Measurements from ENCODE around the genes RNF8, CMTR1, BTBD9 and SAYSD1.

- RAMPAGE, long total RNA: no peak
- RRBS: no CpG with 5 or more reads among the region's 5 CpGs
Observed at GRCh38 chr6:37210819-37211287, 40.9 kb downstream of the PIM1 start.

DNA sequence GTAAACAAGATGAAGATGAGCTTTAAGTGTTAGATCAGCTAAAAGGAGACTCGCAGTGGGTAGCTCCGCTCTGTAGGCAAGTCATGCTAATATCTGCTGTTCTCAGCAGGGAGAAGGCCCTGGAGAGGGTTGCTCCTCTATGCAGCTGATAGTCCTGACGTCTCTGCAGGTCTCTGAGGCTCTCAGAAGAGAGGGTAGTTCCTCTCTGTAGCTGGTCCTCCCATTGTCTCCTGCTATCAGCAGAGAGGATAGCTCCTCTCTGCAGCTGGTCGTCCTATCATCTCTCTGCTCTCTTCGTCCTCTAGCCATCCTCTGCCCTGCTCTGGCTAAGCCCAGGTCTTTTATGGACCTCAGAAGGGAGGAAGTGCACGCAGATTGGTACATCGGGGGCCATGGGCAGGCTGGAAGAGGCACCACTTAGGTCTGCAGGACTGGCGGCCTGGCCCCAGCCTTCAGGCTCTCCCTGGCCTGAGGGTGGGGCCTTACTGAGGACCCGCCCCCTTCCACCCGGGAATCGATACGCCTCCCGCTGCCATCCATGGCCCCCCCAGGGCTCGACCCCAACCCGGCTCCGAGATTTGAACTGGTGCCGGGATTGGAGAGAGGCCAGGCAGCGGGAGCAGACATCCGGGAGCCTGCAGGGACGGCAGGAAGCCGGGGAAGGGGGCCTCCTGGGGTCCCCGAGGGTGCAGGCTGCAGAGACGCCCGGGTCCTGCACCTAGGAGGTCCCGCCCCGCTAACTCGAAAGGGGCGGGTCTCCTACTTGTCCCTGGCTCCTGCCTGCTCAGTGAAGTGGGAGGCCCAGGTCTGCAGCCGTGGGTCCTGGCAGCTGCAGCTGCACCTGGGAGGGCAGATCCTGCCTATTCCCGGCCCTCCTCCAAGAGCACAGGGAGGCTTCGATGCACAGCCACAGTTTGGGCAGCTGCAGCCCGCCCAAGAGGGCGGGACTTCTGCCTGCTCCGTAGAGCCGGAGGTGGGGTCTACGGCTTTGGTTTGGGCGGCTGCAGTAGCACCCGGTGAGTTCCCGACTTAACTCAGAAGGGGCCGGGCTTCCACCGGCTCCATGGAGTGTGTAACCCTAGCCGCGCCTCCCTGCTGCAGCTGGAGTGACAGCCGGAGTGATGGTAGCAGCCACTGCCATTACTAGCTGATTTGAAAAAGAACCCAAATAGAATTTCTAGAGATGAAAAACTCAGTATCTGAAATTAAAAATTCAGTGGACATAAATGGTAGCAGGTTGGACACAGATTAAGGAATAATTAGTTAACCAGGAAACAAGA is 35.4 kb upstream of the TBC1D22B start:
- RAMPAGE, long total RNA: no peak
- RRBS: 2% methylated on average over 17 of the region's 44 CpGs

- RAMPAGE, long total RNA: no peak
- RRBS: no CpG with 5 or more reads among the region's 4 CpGs
Observed at GRCh38 chr6:37239950-37240767, 17.4 kb upstream of the TBC1D22B start.

DNA sequence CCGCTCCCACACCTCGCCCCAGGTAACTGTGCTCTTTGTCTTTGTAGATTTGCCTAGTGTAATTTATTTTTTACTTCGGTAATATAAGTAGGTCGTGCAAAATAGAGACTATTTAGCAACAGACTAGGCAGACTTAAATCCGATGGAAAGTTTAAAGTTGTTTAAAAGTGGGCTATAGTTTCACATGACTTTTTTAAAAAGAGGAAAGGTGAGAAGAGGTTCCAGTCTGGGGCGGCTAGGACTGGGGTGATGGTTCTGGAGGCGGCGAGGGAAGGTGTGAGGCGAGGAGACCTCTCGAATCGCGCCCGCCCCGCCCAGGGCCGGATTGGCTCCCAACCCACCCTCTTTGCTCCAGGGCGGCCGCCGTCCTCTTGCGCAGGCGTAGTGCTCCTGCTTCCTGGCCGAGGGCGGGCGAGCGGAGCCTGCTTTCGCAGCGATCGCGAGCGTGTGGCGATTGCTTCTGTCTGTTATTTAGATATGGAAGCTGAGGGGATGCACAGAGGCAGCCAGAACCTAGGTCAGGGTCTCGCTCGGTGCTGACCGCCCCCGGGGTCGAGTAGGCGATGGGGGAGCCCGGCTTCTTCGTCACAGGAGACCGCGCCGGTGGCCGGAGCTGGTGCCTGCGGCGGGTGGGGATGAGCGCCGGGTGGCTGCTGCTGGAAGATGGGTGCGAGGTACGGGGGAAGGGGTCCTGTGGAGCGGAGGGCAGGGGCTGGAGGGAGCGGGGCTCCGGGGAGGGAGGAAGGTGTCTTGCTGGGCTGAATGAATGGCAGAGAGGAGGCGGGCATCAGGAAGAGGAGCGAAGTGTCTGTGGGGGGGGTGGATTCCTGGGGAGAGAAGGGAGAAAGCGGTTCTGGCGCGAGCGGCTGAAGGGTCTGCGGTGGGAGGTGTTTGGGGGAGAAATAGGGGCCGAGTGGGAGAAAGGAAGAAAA is at the start of gene RNF8:
TSS of gene RNF8 (plus strand) at position 382 of the 932 bp plus-strand sequence.
- RAMPAGE, long total RNA: start-site peak on the plus strand centred at position 431 of the sequence, 69 bp wide, 210 and 200 reads in 2 replicates
- RRBS: under 1% methylated on average over 9 of the region's 59 CpGs

DNA sequence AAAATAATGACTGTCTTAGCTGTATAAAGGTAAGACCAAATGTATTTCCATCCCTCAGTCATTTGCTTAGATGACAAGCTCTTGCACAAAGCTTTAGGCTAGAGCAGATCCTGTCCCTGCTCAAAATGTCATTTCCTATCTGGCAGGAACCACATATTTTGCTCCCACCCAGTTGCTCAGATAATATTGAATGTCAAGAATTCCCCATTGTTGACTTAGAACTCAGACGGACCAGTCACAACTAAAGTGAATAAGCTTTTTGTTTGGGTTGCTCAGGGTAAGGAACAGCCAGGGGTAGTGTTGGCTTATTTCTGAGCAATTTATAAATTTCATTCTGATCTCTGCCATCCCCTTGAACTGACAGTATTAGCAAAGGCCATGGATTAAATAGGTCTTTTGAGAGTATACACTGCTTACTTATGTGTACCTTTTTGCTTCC is 16.1 kb downstream of the RNF8 start:
- RAMPAGE, long total RNA: no peak
- RRBS: no CpG with 5 or more reads among the region's 1 CpG

DNA sequence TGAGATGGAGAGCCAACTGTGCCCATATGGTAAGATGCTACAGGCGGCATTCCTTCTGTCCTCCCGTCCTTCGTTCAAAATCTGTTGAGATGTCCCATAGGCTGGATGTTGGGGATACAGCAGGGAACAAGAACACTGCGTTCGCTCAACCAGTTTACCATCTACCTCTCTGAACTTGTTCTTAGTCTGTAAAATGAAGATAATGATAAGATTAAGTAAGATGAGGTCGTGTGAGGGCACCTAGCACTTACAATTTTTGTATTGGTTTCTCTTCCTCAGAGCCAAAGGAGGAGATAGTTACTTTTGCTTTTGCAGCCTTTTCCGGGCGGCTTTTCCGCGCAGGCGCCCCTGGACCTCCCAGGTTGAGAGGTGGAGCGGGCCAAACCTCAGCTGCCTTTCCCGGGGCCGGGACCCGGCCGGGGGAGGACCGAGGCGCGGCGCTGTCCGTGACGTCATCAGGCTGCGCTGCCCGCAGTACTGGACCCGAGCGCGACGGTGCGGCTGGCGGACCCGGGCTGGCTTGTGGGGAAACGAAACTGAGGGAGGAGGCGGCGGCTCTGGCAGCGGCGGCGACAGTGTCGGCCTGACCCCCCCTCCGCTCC is at the start of gene CMTR1:
TSS of gene CMTR1 (plus strand) at position 472 of the 602 bp plus-strand sequence.
- RAMPAGE, long total RNA: no peak
- RRBS: under 1% methylated on average over 25 of the region's 39 CpGs

DNA sequence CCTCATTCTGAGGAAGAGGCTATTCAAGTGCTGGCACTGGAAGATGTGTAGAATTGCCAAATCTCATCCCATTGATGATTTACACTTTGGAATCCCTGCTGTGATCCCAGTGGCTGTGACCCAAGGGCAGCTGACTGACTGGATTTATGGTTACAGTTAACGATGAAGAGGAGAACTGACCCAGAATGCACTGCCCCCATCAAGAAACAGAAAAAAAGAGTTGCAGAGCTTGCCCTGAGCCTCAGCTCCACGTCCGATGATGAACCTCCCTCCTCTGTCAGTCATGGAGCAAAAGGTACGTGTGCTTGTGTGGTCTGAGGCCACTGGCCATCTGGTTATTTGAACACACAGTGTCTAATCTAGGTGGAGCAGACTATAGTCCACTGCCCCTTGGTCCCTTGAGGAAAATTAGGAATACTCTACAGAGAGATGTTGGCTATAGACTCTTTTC is 2.5 kb downstream of the CMTR1 start:
- RAMPAGE, long total RNA: no peak
- RRBS: no CpG with 5 or more reads among the region's 4 CpGs

DNA sequence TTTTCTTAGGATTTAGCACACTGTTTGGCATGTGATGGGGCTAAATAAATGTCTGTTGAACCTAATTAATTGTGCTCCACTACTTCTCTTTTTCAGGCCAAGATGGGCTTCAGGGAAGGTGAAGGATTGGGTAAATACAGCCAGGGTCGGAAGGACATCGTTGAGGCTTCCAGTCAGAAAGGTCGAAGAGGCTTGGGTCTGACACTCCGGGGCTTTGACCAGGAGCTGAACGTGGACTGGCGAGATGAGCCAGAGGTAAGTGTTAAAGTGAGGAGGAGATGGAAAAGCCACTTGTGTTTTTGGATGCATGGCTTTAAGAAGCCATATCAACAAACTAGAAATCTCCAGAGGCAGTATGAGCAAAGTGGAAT is 13.2 kb downstream of the CMTR1 start:
- RAMPAGE, long total RNA: no peak
- RRBS: no CpG with 5 or more reads among the region's 6 CpGs

GRCh38 chr6:37517217-37518024 is 17.7 kb upstream of the CCDC167 start:
- RAMPAGE, long total RNA: no peak
- RRBS: no CpG with 5 or more reads among the region's 18 CpGs

DNA sequence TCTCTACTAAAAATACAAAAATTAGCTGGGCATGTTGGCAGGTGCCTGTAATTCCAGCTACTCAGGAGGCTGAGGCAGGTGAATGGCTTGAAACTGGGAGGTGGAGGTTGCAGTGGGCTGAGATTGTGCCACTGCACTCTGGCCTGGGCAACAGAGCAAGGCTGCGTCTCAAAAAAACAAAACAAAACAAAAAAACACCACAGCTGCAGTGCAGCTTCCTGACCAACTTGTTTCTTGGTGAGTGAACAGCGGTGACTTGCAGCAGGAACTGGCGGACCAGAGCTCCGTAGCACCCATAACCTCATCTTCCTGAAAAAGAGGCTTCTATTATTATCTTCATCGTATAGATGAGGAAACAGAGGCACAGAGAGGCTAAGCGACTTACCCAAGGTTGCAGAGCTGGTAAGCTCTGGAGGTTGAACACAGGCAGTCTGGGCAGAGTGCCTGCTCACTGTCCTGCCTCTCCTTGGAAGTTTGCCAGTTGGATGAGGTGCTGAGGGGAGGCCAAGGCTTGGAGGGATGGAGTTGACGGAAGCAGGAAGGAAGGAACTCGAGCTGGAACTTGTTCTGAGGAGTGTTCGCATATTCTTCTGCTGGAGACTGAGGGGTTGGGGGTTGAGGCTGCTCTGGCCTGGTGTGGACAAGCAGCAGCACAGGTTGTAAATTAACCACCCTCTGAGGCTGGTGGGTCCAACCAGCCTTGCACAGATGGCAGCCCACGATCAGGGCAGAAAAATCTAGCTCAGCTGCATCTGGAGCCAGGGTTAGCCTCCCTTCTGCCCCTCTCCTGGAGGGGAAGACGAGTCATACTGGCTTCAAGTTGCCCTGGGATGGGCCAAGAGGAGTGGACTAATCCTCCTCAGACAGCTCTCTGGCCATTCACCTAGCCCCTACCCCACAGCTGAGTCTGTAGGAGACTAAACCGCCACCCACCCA is 48.0 kb upstream of the CCDC167 start:
- RAMPAGE, long total RNA: no peak
- RRBS: no CpG with 5 or more reads among the region's 12 CpGs

DNA sequence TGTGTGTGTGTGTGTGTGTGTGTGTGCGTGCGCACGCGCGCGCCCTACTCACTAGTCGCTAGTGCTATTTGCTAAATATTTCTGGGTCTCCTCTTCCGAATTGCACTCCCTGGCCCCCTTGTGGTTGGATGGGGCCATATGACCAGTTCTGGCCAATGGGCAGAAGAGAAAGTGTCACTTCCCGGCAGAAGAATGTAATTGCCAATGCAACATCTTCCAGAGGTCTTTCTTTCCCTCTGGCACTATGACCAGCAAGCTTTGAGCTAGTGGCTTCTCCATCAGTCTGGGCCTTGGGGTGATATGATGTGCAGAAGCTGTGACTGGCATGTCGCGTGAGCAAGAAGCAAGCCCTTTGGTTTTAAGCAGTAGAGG is 60.8 kb upstream of the CCDC167 start:
- RAMPAGE, long total RNA: no peak
- RRBS: no CpG with 5 or more reads among the region's 11 CpGs

DNA sequence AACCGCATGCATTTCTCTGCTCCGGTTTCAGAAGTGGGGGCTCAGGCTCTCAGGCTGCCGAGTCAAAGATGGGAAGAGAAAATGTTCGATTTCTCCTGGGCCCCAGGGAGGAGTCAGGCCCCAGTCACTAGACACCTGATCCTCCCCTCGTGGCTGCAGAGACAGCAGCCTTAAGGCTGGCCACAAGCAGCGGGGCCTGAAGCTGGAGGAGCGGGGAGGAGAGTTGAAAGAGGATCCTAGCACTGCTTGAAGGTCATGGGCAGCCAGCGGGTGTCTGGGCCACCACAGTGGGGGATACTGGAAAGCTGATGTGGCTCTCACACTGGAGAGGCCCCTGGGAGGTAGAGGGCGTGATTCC is 42.2 kb upstream of the ZFAND3 start:
- RAMPAGE, long total RNA: no peak
- RRBS: no CpG with 5 or more reads among the region's 9 CpGs

DNA sequence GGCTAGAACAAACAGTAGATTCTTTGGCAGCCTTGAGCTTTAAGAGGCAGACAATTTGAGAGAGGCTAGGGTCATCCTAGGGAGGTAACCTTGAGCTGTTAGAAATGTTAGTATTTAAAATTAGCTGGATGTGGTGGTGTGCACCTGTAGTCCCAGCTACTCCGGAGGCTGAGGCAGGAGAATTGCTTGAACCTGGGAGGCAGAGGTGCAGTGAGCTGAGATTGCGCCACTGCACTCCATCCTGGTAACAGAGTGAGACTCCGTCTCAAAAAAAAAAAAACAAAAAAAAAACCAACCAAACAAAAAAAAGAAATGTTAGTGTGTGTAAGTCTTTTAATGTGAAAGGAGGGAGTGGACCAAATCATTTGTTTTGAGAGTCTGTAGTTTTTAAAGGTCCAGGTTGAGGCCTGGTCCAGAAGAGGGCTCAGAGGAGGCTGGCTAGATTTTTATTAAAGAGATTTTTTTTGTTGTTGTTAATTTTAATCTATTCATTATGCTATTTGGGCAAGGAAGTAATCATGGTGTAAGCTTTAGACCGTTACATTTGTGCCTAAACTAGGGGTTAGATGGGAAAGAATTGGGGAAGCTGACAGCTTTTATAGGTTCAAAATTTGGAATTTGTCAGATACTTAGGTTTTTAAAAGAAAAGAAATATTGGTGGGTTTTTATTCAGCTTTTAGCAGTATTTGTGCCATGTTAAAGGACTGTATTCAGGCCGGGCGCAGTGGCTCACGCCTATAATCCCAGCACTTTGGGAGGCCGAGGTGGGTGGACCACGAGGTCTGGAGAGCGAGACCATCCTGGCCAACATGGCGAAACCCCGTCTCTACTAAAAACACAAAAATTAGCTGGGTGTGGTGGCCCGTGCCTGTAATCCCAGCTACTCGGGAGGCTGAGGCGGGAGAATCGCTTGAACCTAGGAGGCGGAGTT is 112.0 kb downstream of the ZFAND3 start:
- RAMPAGE, long total RNA: no peak
- RRBS: no CpG with 5 or more reads among the region's 17 CpGs

- RAMPAGE, long total RNA: no peak
- RRBS: no CpG with 5 or more reads among the region's 1 CpG
Observed at GRCh38 chr6:37940407-37940888, 120.9 kb downstream of the ZFAND3 start.

- RAMPAGE, long total RNA: no peak
- RRBS: no CpG with 5 or more reads among the region's 4 CpGs
Observed at GRCh38 chr6:38154289-38154727, 334.8 kb downstream of the ZFAND3 start.

DNA sequence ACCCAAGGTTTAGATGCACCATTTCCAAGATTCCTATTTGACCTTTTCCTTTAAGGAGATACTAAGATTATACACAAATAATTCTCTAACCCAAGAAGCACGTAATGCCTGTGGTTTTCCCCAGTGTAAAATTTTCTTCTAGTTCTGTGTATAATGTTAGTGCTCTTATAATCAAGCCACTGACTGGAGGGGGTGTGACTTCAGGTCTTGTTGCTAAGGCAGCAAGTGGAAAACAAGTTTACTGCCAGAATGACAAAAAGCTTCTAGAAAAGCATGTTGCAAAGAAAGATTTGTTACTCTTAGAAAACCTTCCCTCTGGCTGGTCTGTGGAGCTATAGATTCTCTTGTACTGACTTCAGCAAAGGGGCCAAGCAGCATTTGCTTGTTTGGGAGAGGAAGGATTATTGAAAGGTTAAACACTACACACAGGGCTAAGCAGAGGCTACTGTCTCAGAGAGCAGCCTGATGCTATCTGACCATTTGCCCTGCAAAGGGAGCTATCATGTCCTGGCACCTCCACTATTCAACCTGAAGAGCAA is 288.8 kb downstream of the BTBD9 start:
- RAMPAGE, long total RNA: no peak
- RRBS: no CpG with 5 or more reads among the region's 1 CpG

- RAMPAGE, long total RNA: no peak
- RRBS: no CpG with 5 or more reads among the region's 3 CpGs
Observed at GRCh38 chr6:38636597-38637205, 3.0 kb downstream of the BTBD9 start.

GRCh38 chr6:38639444-38640512 is at the start of gene BTBD9:
Gene BTBD9, minus strand, starts transcription at chr6:38639929.
- RAMPAGE, long total RNA: no peak
- RRBS: 3% methylated on average over 9 of the region's 101 CpGs

DNA sequence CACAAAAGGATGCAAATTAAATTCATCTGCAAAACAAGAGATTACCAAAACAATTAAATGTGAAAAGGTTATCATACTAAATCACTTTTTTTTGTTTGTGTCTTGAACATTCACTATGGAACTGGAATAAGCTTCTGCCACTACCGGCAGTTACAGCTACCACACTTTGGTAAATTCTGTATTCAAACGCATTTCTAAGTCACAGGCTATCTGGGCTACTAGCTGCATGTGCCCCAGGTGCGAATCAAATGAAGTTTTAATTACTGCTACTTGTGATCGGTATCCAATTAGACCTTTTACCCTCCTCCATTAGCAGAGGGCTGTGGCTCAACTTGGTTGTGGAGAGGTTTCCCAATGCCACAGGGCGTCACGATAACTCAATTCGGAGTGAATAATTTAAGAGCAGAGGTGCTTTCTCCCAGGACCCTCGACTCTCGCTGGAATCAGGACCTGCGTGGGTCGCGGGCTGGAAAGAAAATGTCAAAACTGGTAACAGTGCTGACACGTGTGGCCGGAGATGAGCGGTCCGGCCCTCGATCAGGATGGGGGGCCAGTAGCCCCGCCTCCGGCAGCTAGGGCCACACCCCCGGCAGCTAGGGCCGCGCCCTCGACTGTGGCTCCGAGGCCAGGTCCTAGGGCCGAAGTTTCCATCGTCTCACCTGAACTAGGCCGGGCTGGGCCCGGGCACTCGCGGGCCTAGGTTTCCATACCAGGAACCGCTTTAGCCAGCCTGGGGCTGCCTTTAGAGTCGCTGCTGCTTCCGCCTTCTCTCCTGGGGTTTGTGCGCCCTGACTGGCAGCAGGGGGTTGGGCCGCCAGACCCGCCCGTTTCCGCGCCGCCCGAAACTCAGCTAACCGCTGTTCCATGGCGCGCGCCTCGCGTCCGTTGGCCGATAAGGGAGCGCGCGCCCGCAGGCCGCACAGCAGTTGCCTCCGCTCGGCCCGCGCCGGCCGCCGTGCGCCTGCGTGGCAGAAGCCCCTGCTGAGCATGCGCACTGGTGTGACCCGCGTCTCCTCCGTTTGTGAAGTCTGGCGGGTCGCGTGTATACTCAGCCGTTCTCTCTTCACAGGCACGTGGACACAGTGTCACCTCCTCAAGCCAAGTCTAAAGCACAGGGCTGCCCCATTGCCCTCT is at the start of gene SAYSD1:
TSS of gene SAYSD1 (minus strand) at position 963 of the 1,134 bp plus-strand sequence.
- RAMPAGE, long total RNA: no peak
- RRBS: under 1% methylated on average over 8 of the region's 72 CpGs

GRCh38 chr6:39115358-39115796 is 391 bp upstream of the SAYSD1 start:
- RAMPAGE, long total RNA: no peak
- RRBS: no CpG with 5 or more reads among the region's 11 CpGs